ENCODE measurements around a stretch of chr14.

DNA sequence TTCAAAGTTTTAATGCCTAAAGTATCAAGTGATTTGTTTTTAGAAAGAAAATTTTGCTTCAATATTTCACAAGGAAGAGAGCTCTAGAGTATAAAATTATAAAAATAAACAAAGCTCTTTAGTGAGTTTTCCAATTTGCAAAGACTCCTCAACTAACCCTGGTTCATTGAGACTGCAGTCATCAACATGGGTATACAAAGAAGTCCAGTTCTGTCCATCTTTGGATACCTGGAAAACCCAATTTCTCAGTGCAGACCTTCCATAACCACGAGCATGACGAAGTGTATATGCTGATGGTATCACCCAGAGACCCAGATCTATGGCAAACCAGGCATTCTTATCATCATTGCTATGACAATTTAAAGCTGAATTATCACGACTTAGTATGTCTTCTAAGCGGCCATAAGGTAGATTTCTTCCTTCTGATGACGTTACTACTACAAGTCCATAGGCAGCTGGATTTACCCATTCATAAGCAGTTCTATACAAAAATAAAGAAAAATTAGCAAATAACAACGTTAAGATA lies 72.8 kb downstream of the HECTD1 start:
- PRO-cap: no peak

DNA sequence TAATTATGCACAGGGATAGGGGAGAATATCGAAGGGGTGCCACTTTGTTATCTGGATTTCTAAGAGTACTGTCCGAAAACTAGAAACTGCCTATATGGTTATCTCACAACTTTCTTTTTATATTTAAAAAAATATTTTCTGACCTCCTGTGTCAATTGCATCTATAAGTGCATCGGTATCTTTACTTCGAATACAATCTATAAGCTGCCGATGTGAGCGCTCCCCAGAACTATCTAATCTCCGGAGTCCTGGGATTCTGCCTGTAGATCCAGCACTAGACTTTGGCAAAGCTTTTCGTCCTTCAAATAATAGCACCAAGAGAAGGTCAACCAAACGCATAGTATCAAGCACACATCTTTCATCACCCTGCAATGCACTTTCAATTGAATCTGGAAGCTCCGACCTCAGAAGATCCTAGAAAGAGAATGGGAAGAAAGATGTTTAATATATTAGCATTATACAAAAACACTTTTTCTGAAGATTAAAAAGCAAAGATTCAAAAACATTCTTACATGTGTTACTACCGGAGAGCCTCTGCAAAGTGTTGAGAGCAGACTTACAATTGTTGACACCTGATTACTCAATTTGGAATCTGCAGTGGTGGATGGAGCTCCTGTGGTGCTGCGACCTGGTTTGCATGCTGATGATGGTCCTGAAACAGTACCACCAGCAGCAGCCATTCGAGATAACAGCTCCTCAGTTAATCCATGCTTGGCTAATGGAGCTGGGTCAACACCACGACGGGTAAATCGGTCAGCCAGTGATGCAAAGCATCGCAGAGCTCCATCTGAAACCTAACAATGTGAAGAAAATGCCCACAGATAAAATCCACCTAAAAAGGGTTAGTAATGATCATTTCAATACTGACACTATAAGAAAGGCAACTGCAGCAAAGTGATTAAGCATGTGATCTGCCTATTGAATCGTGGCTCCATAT lies 34.3 kb downstream of the HECTD1 start:
- PRO-cap: no peak

- PRO-cap: no peak
These were observed 9.9 kb downstream of the HECTD1 start for GRCh38 chr14:31197709-31198064.

GRCh38 chr14:31961766-31962459 lies 115.2 kb upstream of the ARHGAP5 start:
- PRO-cap: no peak

GRCh38 chr14:31966658-31967074 lies 110.4 kb upstream of the ARHGAP5 start:
- PRO-cap: no peak

- PRO-cap: no peak
These were observed 70.5 kb upstream of the ARHGAP5 start for GRCh38 chr14:32006540-32007133.

DNA sequence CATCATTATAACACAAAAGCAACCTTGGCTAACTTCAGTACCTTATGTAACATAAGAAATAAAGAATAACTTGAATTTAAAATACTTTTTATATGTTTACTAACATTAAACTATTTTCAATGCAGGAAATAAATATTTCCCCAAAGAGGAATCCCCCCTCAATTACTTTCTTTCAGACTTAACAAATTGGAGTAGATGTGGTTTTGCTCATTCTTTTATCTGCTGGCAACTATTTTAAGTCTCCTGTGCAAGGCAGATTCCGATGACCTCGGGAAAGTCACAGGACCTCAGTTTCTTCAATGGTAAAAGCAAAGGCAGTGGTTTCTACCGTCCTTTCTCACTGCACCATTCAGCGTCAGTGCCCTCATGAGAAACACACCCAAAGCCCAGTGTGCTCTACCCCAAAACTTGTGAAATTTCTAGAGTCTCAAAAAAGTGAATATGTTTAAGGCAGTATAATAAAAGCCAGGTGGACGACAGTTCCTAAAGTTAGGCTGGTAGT lies 1.5 kb upstream of the ARHGAP5 start:
- PRO-cap: unidirectional peak, plus-strand start at position 290 of the sequence; unidirectional peak, plus-strand start at position 348 of the sequence

- PRO-cap: no peak
These were observed 33.6 kb downstream of the ARHGAP5 start for GRCh38 chr14:32110284-32111475.

DNA sequence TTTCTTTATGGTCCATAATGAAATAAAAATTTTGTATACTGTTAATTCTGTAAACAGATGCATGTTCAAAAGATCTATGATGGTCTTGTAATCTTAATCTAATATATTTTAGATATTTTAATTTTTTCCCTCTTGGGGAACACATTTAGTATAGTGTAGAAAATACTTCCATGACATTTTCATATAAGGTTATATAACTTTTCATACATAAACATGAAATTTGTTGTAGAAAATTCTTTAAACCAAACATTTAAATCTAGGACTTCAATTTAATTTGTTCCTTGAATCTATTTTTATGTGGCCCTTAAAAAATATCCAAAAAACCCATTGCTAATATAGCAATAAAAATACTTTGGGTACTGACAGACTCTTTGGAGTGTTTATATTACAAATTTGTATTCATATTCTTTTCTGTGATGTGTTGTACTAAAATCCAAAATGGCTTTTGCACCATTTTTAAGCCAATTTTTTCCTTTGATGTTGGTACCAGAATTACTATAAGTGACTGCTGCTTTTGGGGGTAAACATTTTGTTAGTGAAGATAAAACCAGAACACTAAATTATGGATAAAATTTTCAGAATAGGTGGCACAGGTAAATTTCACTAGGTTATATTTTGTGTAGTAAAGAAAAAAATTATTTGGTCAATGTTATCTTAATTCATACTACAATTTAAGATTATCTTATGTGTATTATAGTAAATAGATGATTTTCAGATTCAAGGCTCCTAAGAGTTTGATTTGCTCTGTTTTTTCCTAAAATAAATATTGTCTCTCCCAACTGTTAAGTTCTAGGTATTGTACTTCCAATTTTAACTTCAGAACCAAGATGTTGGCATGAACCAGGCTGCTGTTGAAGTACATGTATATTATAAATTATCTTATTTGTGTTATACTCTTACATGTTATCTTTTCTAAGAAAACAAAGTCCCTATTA lies 78.8 kb downstream of the ARHGAP5 start:
- PRO-cap: no peak

- PRO-cap: no peak
These were observed 125.3 kb downstream of the ARHGAP5 start for GRCh38 chr14:32202475-32202795.

DNA sequence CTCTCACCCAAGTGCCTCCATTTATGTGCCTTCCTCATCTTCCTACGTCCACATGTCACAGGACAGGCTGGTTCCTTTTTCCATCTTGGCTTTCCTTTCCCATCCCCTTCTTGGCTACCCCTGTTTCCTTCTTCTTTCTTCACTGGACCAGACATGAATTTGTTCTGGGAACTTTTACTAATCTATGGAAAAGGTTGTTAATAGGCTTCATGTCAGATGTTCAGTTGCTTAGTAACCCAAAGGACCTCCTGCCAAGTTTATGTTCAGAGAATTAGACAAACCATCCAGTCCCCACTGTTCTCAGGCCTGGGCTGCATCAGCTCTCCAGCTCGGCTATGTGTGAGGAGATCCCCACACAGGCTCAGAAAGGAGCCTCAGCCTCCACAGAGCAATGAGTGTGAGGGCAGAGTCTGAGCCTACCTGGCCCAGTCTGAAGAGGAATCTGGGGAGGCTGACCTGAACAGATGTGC lies 78.0 kb downstream of the AKAP6 start:
- PRO-cap: unidirectional peak, plus-strand start at position 287 of the sequence

DNA sequence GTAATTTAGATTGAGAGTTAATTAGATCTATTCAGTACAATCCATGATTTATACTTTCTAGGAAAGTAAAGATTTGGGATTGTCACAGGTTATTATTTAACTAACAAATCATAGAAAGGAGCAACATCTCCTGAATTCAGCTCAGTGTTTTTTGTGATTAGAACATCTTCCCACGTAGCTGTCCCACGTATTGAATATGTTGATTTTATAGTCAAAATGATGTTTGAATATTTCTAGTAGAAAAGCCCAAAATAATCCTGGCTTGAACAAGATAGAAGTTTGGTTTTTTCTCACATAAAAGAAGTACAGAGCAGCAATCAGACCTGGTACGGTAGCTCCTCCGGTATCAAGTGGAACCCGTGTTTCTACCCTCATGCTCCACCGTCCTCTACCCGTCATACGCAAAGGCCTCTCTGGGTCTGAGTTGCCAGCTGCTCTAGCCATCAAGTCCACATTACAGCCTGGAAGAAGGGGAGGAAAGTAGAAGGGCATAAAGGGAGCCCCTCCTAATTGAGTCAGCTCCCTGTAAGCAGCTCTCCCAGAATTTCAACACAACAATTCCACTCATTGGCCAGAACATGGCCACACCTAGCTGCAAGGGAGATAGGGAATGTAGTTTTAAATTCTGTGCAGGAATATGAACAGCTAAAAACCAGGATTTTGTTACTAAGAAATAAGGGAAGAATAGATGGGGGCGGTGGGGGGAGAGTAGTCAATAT lies 103.6 kb downstream of the AKAP6 start:
- PRO-cap: unidirectional peak, minus-strand start at position 456 of the sequence

DNA sequence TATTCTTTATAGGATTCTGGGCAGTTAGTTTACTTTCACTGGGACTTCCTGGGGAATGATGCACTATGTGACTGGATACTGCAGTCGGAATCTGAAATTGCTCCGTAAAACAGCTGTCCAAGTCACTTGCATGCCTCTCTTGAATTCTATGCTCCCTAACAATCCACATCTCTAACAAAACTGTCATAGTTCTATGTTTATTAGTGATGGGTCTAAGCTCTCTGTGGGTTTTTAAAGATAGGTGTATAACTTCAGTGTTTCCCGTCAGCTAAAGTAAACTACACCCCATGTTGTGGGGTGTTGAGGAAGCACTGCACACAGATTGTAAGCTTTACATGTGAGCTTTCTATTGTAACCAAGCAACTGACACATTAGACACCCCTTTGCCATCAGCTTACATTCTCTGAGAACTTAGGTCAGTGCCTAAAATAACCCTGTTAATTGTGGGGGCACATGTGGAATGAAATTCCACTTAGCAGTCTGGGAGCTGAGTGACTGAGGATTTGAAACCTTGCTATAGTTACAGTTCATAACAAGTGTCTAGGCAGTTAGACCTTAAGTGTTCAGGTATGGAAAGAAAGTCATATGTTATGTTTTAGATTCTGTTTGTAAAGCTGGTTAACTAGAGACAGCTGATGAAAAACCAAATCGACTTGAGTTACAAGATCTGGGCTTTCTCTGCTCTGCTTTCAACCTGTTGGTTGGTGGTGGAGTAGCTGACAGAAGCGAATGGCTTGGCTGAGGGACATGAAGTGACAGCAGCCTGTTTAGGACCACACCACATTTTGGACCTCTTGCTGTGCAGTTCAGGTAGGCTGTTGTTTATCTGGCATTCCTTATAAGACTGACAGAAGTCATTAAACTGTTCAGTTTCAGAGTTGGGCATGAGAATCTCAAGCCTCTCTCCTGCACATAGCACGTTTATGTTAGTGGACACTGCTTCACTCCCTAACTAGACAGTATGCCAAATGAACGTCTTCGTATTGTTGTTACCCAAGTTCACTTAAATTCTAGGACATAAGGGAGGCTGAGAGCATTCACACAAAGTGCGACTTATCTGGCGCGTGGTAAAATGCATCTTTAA lies 165.8 kb downstream of the AKAP6 start:
- PRO-cap: bidirectional peak, plus-strand start at position 471 of the sequence, minus-strand start at position 324 of the sequence; unidirectional peak, plus-strand start at position 692 of the sequence; unidirectional peak, plus-strand start at position 869 of the sequence

GRCh38 chr14:32702371-32703010 lies 236.2 kb upstream of the NPAS3 start:
- PRO-cap: bidirectional peak, plus-strand start at chr14:32702911, minus-strand start at chr14:32702749

DNA sequence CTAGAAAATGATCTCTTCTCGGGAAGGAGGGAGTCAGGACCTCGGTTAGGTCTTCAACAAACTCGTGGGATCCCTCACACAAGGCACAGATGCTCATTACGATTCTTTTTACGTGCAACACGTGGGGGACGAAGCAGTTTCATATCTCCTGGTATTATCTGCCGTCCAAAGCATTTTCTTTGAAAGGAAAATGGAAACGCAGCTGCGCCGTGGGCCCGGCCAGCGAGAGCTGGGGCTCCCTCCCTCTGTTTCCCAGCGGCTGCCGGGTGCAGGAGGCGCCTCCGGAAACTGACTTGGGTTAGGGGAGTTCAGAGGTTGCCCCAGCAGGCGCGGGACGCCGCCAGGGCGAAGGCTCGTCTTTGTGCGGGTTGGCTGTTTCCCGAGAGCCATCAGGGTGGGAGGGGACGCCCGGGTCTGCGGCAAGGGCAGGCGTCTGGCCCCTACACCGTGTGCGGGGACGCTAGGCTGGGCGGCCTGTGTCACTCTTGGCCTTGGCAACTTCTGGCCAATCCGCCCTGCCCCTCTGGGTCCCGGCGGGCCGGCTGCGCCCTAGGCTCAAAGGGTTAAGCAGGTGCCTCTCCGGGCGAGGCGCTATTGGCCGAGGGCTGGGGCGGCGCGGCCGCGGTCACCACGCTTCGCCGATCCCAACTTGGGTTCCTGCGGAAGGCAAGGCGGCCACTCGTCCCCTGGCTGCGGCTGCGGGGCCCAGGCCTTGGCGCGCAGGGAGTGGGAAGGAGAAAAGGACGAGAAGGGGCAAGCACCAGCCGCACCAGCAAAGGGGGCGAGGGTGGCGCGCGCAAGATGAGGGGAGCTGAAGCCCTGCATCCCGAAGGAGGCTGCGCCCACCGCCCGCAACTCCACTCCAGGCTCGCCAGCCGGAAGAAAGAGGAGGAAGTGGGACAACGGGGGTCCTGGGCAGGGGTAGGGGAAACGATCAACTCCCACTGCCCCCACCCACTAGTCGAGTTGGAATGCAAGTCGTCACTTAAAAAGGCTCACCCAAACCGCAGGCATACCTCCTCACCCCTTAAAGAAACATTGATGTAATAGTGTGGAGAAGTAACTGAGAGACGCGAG lies 5.6 kb upstream of the NPAS3 start:
- PRO-cap: no peak

DNA sequence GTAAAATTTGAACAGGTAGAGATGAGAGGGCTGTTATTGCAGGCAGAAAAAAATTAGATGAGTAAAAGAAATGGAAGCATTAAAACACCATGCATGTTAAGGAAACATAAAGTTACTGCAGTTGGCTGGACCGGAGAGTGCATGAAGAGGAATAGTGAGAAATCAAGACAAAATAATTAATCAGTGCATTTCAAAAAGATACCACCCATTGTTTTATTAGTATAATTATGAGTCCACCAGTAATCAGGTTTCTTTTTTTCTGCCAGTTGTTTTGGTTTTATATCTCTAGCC lies 388.9 kb downstream of the NPAS3 start:
- PRO-cap: no peak

GRCh38 chr14:33682632-33683241 lies 268.1 kb downstream of the EGLN3 start:
- PRO-cap: no peak

GRCh38 chr14:33766723-33767104 lies 184.2 kb downstream of the EGLN3 start:
- PRO-cap: no peak

DNA sequence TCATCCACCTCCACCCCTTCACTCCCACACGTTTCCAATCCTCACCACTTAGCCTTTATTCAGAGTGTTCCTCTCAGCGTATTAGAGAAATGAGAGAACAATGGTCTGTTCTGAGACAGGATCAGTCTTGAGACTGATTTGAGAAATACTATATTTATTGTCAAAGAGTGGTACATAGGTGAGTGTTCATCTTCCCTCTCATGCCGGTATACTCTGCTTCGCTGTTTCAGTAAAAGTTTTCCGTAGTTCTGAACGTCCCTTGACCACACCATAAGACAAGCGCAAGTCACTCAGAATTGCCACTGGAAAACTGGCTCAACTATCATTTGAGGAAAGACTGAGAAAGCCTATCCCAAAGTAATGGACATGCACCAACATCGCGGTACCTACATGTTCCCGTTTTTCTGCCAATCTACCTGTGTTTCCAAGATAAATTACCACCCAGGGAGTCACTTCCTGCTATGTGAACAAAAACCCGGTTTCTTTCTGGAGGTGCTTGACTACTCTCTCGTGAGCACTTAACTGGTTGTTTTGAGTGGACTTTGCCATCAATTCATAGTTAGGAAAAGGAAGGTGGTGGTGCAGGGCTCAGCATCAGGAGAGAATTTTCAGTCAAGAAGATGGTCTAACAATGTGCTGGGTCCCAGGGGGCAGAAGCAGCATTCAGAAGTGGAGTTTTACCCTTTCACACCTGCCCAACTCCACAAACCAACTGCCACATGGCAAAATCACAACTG lies 1.5 kb downstream of the EGLN3 start:
- PRO-cap: bidirectional peak, plus-strand start at position 76 of the sequence, minus-strand start outside the sequence

- PRO-cap: no peak
These were observed 78.9 kb upstream of the EGLN3 start for GRCh38 chr14:34029735-34030221.